Bronchus (tissue), 1 donor: ENCODE data around the genes CDCA8 and FHL3.

DNA sequence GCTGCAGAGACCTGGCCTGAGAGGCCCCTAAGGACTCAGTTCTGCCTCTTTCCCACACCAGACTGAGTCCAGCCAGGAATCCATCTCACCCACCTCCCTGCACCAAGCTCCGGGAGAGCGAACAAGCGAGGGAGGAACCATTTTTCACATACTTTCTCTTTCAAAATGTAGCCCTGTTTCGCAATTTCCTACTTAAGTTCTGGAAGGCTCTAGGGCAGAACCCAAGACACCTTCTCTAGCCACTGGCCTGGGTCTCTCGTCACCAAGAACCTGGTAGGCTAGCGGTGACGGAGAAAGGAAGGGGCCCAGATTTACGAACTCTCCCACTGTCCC, 10.8 kb upstream of the GNL2 start:
- PRO-cap = no peak

GRCh38 chr1:37692064-37693389, at the start of gene CDCA8:
TSS of gene CDCA8 (plus strand) at chr1:37692516.
- PRO-cap = bidirectional peak, plus-strand start at chr1:37692496, minus-strand start at chr1:37692218

DNA sequence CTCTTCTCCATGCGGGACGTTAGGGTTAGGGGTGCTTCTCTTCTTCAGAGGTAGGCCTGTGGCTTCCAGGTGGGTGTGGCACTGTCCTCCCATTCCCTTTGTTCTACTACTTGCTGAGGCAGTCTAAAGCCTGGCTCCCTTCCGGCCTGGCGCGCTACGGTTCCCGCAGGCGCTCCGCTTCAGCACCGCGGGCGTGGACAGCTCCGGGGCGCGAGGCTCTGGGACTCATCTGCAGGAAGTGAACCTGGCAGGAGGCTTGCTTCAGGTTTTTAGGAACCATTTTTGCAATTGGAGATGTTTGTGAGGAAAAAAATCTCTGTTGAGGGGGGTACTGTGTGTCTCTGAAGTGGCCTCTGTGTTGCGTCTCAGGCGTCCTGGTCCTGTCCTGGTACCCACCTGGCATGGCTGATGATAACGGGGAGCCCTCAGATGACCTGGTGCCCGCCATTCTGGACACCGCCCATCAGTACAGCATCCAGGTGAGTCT, 1.8 kb downstream of the MANEAL start:
- PRO-cap = no peak

GRCh38 chr1:37859940-37860770, 763 bp upstream of the MTF1 start:
- PRO-cap = no peak

DNA sequence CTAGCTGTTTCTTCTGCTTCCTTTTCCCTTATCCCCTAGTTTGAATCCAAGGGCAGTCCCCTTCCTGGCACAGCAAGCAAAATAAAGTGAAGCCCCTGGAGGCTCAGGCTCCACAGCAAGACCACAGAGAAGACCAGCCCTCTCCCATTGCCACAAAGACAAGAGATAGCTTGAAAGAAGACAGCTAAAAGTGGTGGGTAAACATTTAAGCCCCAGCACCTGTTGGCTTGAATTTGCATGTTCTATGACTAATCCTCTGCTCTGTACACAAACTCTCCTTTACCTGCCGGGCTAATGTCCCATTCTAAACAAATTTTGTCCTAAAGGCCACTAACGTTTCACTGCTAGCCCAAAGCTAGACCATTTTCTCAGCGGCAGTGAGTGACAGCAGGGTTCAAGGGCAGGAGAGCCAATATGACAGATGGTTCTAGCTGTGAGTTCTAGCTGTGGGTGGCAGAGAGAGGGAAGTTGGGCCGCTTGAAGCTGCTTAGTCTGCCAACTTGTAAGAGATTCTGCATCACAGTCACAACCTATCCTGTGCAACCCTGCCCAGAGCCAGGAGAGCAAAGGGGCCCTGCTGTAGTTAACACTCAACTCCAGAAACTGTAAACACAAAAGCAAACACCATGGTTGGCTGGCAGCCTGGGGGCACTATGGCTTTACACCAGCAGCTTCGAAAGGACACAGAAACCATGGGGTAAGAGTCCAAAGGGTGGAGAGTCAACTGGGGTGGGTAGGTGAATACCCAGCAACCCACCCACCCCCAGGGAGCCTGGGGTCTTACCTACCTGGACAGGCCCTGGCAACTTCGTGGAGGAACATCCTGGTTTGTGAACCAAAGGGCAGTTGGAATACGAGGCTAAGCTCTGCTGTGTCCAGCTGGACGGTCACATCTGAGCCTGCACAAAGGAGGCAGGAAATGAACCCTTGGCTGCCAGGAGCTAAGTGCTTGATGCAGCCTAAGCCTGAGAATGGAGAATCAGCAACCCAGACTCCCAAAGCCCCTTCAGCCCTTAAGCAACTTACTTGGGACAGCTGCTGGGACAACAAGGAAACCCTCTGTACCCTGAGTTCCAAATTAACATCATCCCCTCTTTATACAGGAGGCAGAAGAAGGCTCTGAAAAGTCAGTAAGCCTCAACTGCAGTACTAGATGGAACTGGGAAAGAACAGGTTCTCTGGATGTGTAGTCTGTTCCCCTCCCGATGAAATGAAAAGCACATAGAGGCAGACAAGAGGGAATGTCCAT, 6.5 kb downstream of the INPP5B start:
- PRO-cap = no peak

DNA sequence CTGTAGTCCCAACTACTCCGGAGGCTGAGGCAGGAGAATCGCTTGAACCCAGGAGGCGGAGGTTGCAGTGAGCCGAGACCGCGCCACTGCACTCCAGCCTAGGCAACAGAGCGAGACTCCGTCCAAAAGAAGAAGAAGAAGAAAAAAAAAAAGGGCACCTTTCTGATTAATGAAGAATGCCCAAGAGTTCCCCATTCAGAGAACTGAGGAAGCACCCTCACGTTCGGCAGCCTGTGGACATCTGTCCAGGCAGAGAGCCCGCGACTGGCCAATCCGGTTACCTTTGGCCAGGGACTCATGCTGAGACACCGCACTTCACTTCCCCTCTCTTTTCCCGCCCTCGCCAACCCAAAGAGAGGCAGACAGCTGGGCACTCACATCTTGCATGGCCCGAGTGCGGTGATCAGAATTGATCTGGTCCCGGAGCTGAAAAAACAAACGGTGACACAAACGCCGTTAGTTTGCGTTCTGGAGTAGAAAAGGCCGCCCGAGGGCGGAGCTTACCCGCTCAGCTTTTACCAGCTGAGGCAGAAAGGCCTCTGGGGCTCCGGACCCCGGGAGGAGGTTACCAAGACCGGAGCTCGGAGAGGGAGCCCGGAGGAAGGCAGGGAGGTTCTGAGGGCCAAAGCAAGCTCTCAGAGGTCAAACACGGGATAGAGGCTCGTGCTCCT, 517 bp downstream of the SF3A3 start:
- PRO-cap = bidirectional peak, plus-strand start at position 430 of the sequence, minus-strand start at position 243 of the sequence

DNA sequence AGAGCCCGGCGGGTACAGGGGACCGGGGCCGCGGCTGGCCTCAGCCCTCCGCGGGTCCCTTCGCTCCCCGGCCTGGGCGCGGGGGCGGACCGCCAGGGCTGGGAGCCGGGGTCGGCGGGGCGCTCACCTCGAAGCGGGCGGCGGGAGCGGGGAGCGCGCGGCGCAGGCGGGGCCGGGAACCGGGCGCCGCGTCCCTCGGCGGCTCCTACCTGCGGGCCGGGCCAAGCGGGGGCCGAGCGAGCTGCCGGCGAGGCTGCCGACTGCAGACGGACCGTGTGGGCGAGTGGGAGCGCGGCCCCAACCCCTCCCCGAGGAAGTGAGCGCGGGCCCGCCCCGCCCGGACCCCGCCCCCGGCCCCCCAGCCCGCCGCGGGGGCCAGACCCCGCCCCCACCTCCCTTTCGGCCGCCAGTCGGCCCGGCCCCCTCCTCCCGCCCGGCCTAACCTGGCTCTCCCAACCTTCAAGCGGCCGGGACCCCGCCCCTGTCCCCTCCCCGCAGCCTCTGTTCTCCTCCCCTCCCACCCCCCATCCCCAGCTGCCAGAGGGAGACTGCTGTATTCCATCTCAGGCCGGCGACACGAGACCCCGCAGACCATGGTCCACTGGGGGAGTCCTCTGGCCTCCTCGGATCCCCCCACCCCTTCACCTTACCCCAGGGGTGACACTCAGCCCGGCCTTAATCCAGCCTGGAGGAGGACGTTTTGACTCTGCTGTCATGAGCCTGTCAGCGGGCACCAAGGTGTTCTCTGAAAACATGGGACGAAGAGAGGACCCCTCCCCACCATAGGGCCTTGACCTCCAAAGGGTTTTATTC, at the start of gene FHL3:
Gene FHL3 (minus strand): TSS at position 285 of the 813 bp plus-strand sequence.
- PRO-cap = bidirectional peak, plus-strand start at position 527 of the sequence, minus-strand start at position 285 of the sequence

GRCh38 chr1:38114225-38114708, 67.7 kb upstream of the POU3F1 start:
- PRO-cap = no peak

GRCh38 chr1:38117557-38117798, 70.9 kb upstream of the POU3F1 start:
- PRO-cap = no peak

- PRO-cap = no peak
These were observed 196.7 kb upstream of the POU3F1 start for GRCh38 chr1:38243236-38243669.

DNA sequence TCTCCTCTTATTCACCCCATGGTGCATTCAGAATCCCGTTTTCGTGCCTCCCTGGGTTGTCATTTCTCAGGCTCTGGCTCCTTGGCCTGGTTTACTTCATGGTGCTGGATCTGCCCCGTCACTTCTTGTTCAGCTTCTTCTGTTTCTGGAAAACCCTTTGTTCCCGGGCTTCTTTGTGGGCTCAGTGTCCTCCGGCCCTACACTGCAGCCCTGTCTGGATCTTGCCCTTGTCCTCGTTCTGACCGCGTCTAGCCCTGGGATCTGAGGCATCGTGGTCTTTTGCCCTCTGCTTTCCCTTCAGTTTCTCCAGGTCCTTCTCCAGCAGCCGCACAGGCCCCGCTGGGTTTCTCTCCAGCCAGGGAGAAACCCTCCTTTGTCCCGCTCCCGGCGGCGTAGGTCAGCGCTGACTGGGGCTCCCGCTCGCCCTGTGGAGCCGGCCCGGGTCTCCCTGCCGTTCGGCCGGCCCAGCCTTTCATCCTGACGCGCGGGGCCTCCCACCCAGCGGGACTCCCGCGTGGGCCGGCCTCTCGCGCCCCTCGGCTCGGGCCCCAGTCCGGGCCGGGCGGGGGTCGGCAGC, 78.6 kb downstream of the NDUFS5 start:
- PRO-cap = bidirectional peak, plus-strand start at position 184 of the sequence, minus-strand start at position 65 of the sequence; bidirectional peak, plus-strand start at position 300 of the sequence, minus-strand start at position 240 of the sequence

- PRO-cap = no peak
These were observed 77.1 kb upstream of the MACF1 start for GRCh38 chr1:39127358-39127874.

GRCh38 chr1:39170637-39171217, 33.8 kb upstream of the MACF1 start:
- PRO-cap = no peak

DNA sequence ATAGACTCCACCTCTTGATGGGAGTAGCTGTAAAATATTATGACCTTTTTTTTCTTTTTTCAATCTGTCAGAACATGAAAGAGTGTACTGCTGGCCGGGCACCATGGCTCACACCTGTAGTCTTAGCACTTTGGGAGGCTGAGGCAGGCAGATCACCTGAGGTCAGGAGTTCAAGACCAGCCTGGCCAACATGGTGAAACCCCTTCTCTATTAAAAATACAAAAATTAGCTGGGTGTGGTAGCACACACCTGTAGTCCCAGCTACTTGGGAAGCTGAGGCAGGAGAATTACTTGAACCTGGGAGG, 91.8 kb downstream of the MACF1 start:
- PRO-cap = no peak

GRCh38 chr1:39334224-39335548, 130.2 kb downstream of the MACF1 start:
- PRO-cap = no peak

DNA sequence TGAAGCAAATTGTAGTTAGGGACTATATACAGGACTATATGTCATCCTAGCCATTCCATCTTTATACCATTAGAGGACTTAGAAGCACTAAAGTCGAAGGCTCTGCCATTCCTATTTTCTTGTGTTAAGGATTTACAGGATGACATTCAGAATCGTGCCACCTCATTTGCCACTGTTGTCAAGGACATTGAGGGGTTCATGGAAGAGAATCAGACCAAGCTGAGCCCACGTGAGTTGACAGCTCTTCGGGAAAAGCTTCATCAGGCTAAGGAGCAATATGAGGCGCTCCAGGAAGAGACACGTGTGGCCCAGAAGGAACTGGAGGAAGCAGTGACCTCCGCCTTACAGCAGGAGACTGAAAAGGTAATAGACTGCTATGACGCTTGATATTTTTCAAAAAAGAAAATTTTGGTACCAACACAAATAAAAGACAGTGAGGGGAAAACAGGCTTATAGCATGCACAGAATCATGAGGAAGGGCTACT, 140.7 kb upstream of the BMP8A start:
- PRO-cap = no peak

GRCh38 chr1:39361280-39361923, 130.0 kb upstream of the BMP8A start:
- PRO-cap = no peak

DNA sequence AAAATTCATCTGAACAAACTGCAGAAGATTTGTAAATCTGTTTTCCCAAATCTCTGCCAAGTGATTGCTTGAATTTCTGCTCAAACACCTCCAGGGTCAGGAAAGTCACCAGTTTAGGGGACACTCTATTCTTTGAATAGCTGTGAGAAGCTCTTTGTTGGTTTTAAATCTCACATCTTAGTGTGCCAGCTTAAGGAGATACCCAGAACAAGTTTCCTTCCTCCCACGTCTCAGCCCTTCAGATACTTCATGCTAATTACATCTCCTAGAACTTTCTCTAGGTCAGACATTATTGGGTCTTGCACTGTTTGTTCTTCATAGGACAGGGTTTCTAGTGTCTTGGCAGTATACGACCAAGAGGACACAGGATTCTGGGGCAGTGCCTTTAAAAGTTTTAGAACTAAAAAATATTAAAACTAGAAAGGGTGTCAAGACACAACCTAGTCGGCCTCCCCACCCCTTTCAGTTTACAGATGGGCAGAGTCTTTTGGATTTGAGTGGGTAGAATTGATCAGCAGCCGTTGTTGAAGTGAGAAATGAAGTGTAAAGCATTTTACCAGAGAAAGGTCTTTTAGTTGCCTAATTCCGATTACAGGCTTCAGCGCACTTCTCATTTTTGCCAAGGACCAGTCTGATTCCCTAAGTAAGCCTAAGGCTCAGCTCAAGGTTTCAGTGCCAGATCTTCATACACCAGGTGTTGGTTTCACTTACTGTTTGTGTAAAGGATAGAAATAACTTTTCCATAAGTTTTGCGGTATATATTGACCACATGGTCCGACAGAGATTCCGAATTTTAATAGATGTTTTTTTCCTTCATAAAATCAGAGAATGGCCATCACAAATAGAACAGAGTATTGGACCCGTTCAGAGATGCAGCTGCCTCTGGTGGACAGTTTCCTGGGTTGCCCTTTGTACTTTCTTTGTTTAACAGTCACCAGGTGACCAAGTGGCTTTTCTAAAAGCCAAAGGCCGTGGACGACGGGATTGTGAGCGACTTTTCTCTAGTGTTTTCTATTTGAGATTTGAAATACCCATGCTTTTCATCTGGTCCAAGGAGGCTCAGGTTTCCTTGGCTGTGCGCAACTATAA, 84.0 kb upstream of the BMP8A start:
- PRO-cap = no peak

- PRO-cap = no peak
These were observed 79.4 kb upstream of the BMP8A start for GRCh38 chr1:39411691-39412776.

DNA sequence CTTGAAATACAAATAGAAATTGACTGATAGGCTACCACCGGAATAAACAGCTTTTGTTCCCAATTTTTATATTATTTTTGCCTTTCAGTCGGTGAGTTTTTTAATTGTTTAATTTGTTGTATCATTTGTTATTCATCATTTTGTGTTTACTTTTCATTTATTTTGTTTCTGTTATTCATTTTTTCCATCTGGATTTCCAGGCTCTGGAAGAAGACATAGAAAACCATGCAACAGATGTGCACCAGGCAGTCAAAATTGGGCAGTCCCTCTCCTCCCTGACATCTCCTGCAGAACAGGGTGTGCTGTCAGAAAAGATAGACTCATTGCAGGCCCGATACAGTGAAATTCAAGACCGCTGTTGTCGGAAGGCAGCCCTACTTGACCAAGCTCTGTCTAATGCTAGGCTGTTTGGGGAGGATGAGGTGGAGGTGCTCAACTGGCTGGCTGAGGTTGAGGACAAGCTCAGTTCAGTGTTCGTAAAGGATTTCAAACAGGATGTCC, 63.6 kb upstream of the BMP8A start:
- PRO-cap = no peak